Heart right ventricle (tissue), 2 donors: ENCODE measurements around the genes OR52E2, OR52A5, HBG2, OR51B5, OR51Q1, OR52N2, OR52E5, OR52W1 and CAVIN3.

- PRO-cap, 2 experiments, result no peak in any of the 2 experiments
Observed at GRCh38 chr11:4095397-4095717, 758 bp downstream of the RRM1 start.

- PRO-cap, 2 experiments, result no peak in any of the 2 experiments
Observed at GRCh38 chr11:5059551-5059893, at the start of gene OR52E2. OR52E2 (minus strand) TSS chr11:5059627.

GRCh38 chr11:5138268-5138710 lies at the start of gene OR52A5:
OR52A5 (minus strand) TSS chr11:5138356.
- PRO-cap, 2 experiments, result no peak in any of the 2 experiments

- PRO-cap, 2 experiments, result no peak in any of the 2 experiments
Observed at GRCh38 chr11:5246704-5247916, 2.5 kb downstream of the HBG1 start.

DNA sequence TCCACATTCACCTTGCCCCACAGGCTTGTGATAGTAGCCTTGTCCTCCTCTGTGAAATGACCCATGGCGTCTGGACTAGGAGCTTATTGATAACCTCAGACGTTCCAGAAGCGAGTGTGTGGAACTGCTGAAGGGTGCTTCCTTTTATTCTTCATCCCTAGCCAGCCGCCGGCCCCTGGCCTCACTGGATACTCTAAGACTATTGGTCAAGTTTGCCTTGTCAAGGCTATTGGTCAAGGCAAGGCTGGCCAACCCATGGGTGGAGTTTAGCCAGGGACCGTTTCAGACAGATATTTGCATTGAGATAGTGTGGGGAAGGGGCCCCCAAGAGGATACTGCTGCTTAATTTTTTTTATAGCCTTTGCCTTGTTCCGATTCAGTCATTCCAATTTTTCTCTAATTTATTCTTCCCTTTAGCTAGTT lies at the start of gene HBG2:
Gene HBG2 (minus strand): TSS at position 118 of the 423 bp plus-strand sequence.
- PRO-cap, 2 experiments, result no peak in any of the 2 experiments

DNA sequence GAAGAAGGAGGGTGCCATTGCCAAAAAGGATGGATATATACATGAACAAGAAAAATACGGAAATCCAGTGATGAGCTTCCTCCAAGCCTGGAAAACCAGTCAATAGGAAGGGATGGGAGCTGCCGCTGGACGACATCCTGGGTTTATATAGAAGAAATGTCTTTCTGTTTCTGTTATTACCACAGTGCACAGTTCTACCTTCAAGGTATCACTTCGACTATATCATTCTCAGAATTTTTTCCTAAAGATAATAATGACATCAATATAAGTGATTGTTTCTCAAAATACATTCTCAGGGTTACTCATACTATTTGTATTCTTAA lies at the start of gene OR51B5:
Gene OR51B5 (minus strand): TSS at position 136 of the 323 bp plus-strand sequence.
- PRO-cap, 2 experiments, result no peak in any of the 2 experiments

- PRO-cap, 2 experiments, result no peak in any of the 2 experiments
Observed at GRCh38 chr11:5421966-5422242, at the start of gene OR51Q1. OR51Q1 (plus strand) TSS chr11:5422111.

DNA sequence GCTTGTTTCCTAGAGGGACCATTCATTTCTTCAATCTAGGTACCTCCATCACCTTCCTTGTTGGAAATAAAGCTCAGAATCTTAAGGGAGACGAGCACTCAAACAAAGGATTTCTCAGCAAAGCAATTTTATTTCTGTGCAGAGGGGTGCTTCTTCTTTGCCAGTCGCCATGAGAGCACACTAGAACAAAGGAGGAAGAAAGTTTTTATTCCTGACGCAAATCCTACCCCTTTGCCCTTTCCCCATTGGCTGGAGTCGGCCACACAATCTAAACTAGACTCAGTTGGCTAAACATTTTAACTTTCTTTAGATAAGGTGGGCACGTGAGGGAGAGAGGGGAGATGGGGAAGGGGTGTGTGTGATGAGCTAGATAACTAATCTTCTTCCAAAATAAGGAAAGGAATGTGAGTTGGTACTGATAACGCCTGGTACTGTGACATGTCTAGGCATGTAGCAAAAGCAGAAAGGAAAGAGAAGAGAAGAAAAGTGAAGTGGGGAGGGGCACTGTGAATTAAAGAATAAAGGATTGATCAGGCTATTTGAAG lies 599 bp downstream of the TRIM22 start:
- PRO-cap, 2 experiments, result peak in 2 of 2 experiments; most common plus-strand start position 266 of the sequence (in 1); most common minus-strand start position 179 of the sequence (in 2)

DNA sequence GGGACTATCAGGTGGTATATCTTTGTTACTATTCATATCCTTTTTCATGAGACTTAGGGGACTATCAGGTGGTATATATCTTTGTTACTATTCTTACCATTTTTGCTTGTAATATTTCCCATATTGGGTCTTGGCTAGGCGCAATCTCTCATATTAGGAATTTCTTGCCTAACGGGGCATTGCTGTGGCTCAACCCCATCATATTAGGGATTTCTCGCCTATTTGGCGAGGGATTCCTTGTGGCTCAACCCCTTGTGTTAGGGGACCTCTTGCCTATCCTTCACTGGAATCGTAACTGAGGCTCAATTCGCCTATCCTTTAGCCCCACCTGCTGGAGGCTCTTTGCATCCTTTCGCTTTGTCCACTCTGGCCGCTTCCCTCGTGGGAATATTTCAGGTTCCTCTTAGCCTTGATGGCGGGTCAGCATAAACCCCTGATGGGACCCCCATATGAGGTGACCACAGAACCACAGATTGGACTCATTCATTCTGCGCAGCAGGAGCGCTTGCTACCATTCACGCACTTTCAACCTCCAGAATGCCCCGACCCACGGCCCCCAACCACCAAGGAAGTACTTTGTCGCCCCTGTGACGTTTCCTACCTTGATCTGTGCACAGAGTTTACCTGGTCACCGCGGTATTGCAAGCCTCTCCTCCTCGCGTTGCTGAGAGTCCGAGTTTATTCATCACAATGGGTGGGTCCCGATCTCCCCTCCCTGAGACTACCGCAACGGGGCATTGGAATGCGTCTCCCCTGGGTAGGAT lies at the start of gene OR52N2:
Gene OR52N2 (plus strand): TSS at position 627 of the 764 bp plus-strand sequence.
- PRO-cap, 2 experiments, result no peak in any of the 2 experiments

DNA sequence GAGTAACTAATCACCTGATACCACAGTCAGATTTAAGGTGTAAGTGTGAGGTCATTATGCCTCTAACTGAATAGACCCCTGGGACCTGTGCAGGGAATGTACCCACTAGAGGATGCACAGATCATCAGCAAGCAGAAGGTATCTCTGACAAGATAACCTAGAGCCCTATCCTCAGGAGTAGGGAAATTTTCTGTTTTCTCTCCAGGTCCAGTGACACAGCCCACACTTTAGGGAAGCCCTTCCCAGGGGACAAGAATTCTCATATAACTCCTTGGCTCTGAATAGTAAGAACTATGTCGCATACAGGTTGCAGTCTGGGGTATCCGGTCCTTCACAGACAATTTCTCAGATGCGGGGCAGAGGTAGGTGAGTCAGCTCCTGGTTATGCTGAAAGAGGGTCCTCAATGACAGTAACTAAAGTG lies at the start of gene OR52E5:
Gene OR52E5 (plus strand): TSS at position 300 of the 422 bp plus-strand sequence.
- PRO-cap, 2 experiments, result no peak in any of the 2 experiments

GRCh38 chr11:6198862-6199364 lies at the start of gene OR52W1:
OR52W1 (plus strand) TSS chr11:6199224.
- PRO-cap, 2 experiments, result no peak in any of the 2 experiments

DNA sequence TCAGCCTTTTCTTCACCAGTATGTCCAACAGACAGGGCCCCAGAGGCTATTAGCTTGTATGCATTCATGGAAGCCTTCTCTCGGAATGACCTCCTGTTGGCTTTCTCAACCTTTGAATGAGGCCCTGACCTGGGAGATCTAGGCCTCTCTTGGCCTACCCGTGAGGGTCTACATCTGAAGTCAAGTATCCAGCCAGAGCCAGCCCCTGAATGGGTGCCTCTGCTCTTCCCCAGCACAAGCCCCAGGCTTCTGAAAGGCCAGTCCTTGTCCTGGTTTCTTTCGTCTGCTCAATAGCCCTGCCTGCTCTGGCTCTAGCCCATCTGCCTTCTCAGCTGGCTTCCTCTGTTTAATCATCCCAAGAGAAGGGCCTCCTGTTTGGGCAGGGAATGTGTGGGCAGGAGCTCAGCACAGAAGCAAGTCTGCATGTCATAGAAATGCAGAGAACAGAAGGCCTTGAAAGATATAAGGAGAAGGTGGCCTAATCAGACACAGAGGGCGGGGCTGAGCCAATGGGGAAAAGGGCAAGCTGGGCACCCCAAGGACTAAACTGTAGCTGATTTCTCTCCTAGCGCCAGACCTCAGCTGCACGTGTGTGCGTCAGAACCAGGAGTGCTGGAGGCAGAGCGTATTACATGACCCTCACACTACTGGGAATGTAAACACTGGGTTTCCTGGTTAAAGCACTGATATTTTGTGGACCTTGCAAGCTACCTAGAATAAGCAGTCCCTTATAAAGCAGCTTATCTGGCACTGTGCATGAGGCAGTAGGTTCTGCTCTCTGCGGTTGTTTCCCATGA lies 7.7 kb upstream of the CCKBR start:
- PRO-cap, 2 experiments, result no peak in any of the 2 experiments

- PRO-cap, 2 experiments, result peak in 2 of 2 experiments; most common plus-strand start chr11:6319368 (in 2); most common minus-strand start chr11:6319029 (in 2)
Observed at GRCh38 chr11:6318695-6319860, 1.2 kb downstream of the CAVIN3 start.

DNA sequence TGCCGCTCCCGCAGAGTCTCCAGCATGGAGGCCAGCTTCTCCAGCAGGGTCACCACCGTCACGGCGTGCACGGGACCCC lies 113 bp downstream of the CAVIN3 start:
- PRO-cap, 2 experiments, result no peak in any of the 2 experiments

DNA sequence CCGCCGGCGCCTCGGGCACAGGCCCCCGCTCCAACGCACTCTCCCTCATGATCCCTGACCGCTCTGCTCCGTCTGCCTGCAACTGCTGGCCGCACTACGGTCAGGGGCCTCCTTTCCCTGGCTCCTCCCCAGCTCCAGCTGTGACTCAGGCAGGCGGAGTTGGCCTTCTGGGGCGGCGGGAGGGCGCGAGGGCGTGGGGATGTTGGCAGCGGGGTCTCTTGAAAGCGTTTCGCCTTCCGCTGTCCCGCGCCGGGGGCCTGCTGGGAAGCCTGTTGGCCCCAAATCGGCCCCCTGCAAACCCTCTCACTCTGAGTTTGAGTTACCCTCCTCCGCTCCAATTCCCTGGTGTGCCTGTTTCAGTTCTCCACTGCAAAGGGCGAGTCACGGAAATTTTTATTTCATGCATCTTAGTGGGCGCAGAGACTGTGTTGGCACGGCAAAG lies at the start of gene CAVIN3:
Gene CAVIN3 (minus strand): TSS at position 74 of the 442 bp plus-strand sequence.
- PRO-cap, 2 experiments, result peak in 2 of 2 experiments; most common plus-strand start position 199 of the sequence (in 2); most common minus-strand start position 74 of the sequence (in 1)

GRCh38 chr11:6391122-6392259 lies 1.2 kb downstream of the SMPD1 start:
- PRO-cap, 2 experiments, result no peak in any of the 2 experiments

DNA sequence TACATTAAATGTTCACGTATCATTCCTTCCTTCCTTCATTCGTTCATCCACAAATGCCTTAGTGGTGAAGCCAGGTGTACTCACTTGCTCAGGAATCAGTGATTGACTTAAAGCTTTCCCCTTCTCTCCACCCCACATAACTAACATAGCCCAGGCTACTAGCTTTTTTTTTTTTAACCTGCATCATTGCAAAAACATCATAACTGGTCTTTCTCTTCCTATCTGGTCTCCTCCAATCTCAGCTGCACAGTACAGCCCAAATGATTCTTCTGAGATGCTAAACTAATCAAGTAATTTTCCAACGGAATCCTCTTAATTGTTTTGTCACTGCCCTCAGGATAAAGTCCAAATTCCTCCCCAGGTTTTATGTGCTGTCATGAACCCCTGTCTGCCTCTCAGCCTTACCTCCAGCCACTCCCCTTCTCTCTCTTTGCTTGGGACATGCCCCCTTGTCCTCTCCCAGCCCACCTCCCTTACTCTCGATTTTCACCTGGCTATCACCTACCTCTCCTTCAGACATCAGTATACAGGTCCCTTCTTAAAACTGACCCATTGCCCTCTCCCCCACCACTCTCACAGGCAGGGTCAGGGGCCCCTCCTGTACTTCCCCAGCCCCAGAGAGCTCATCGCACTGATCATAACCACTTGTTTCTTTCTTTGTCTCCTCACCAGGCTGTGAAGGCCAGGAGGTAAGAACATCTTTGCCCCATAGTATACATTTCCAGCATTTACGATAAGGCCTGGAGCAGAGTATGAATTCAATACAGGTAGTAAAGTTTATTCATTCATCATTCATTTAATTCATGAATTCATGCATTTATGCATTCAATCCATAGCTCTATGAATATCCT lies 12.4 kb downstream of the APBB1 start:
- PRO-cap, 2 experiments, result no peak in any of the 2 experiments

DNA sequence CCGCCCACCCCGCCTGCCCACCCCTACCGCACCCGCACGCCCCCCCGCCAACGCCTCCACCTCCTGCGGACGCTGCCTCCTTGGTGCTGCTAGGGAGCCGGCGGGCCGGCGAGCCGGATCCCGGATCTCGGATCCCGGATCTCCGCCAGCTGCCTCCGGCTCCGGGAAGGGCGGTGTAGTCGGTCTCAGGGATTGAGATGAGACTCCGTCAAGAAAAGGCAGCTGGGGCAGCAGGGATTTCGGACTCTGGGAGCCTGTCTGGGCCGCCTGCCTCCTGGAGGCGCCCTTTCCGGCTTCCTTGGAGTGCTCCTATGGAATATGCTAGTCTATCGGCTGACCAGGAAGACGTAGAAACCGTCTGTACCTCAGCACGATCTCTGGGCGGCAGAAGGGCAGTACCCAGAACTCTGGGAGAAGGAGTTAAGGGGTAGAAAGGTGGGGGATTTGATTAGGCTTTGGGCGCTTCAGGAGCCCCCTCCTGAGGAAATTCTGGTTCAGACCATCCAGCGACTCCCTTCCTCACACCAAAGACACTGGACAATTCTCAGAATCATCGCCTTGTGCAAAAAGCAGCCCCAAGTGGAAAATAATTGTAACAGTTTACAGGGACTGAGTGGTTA lies 411 bp upstream of the TRIM3 start:
- PRO-cap, 2 experiments, result peak in 2 of 2 experiments; most common plus-strand start position 59 of the sequence (in 1)

DNA sequence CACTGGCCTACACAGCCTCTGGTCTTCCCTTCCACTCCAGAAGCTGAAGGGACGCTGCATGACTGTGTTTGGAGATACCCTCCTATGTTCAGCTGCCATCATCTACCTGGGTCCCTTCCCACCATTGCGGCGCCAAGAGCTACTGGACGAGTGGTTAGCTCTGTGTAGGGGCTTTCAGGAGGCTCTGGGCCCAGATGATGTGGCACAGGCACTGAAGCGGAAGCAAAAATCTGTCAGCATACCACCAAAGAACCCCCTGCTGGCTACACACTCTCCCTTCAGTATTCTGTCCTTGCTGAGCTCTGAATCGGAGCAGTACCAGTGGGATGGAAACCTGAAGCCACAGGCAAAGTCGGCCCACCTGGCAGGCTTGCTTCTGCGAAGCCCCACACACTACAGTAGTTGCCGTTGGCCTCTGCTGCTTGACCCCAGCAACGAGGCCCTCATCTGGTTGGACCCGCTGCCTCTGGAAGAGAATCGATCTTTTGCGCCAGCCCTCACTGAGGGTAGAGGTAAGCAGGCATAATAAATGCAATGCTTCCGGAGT lies 39.0 kb downstream of the RRP8 start:
- PRO-cap, 2 experiments, result no peak in any of the 2 experiments

- PRO-cap, 2 experiments, result peak in 2 of 2 experiments; most common plus-strand start chr11:6604057 (in 1); most common minus-strand start chr11:6604307 (in 1)
Observed at GRCh38 chr11:6603944-6604861, 629 bp downstream of the ILK start.